Daoy (cell line): Measurements from ENCODE around the gene MICALL1.

- RAMPAGE, long total RNA, result no peak
These were observed 1.7 kb downstream of the C1QTNF6 start for GRCh38 chr22:37186096-37187061.

DNA sequence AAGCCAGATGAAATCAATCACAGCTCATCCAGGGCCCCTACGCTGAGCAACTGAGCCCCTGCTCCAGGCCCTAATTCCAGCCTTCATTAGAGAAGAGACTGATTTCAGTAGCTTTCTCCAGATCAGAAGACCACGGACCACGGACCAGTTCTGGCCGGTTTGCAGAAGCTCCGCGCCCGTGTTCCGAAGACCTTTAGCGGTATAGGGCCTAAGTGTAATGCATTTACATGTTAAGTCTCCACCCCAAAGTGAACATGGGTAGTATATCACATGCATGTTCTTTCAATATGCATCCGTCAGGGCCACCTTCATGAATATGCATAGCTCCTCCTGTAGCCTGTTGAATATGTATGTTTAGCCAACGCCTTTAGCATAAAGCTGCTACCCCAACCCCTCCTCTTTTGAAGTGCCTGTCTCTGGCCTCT is 14.9 kb upstream of the RAC2 start:
- RAMPAGE, long total RNA, result no peak

DNA sequence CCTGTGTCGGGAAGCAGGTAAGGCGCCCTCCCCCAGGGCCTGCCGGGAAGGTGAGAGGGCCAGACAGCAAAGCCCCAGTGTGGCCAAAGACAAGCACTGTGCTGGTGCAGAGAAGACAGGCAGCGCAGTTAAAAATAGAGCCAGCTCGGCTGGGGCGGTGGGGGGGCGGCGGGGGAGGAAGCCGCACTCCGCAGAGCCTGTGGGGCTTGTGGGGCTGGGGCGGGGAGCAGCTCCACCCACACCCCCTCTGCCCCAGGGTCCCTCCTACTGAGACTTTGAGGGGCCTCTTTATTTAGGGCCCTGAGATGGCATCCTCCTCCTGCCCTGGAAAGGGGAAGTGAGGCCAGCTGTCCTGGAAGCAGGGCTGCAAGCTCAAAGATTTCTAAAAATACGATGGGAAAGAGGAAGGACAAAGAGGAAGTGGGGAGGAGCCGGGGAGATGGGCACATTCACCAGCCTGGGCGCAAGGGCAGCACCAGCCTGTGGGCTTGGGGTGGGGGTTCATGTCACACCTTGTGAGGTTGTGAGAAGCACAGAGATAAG is 2.6 kb downstream of the CYTH4 start:
- RAMPAGE, long total RNA, result no peak

DNA sequence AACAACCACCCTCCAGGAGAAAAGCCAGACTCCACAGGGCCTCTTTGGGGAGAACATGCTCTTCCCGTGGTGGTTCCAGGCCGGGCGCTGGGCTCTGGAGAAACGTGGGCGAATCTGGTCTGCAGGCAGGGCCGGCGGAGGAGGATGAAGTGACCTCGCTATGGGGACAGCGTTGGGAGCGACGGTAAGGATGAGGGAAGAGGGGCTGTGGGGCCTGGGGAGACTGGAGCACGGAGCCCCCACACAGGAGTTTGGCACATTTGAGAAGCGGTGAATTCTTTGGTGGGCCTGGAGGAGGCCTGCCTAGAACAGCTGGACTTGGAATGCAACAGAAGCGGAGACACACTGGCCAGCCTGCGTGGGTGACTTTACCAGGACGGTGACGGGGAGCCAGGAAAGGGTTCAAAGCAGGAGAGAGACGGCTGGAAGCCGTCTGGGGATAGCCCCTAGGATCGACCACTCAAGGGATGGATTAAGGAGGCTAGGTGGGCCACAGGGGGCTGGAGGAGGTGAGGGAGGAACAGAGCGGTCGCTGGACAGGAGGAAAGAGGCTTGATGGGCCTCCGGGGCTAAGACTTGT is 36.6 kb downstream of the CYTH4 start:
- RAMPAGE, long total RNA, result no peak

DNA sequence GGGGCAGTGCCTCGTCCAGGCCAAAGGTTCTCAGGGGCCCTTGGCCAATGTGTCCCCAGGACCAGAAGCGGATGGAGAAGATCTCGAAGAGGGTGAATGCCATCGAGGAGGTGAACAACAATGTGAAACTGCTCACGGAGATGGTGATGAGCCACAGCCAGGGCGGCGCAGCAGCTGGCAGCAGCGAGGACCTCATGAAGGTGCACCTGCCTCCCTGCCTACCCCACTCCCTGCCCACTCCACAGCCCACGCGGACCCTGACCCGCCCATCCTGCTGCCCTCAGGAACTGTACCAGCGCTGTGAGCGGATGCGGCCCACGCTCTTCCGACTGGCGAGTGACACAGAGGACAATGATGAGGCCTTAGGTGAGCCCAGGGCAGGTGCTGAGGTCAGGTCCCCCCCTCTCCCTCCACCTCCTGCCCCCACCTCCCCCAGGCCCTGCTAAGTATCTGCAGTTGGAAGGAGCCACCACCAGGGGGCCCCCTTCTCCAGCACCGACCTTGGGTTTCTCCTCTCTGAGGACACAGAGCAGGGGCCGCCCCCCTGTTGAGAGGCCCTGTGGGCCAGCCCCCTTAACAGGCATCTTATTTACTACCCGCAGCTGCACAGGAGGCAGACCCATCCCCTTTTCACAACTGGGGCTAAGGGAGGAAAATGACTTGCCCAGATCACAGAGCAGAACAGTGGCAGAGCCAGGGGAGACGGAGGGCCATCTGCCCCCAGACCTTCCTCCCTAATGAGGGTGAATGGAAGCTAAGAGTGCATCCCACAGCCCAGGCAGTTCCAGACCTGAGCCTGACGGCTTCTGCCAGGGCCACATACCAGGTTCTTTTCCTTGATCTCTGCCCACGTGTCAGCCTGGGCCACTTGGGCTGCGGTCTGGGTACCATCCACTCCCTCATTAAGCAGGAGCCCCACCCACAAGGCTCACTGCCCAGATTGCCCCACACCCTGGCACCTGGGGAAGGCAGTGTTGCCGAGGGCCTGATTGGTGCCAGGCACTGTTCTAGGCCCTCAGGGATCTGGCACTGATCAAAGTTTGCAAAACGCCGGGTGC is 15.0 kb downstream of the GGA1 start:
- RAMPAGE, long total RNA, result no peak

DNA sequence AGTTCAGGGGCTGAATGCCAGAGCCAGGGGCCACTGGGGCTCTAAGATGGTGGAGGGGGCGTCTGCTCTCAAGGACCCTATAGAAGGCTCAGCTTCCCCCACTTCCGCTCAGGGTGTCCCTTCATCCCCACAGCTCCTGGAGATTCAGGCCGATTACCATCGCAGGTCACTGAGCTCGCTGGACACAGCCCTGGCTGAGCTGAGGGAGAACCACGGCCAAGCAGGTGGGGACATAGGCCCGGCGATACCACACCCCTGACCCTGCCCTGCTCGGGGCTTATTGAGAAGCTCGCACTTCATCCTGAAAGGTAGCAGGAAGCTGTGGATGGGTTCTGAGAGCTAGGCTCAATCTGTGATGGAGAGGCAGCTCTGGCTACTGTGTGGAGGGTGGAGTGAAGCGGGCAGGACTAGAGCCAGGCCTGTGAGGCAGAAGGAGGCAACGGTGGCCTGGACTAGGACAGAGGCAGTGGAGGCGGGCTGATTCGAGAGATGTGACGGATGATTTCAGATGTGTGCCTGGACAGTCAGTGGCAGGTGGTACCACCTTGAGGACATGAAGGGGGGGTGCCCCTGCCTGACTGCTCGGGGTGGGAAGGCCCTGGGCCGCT is 5.4 kb downstream of the SH3BP1 start:
- RAMPAGE, long total RNA, result no peak

DNA sequence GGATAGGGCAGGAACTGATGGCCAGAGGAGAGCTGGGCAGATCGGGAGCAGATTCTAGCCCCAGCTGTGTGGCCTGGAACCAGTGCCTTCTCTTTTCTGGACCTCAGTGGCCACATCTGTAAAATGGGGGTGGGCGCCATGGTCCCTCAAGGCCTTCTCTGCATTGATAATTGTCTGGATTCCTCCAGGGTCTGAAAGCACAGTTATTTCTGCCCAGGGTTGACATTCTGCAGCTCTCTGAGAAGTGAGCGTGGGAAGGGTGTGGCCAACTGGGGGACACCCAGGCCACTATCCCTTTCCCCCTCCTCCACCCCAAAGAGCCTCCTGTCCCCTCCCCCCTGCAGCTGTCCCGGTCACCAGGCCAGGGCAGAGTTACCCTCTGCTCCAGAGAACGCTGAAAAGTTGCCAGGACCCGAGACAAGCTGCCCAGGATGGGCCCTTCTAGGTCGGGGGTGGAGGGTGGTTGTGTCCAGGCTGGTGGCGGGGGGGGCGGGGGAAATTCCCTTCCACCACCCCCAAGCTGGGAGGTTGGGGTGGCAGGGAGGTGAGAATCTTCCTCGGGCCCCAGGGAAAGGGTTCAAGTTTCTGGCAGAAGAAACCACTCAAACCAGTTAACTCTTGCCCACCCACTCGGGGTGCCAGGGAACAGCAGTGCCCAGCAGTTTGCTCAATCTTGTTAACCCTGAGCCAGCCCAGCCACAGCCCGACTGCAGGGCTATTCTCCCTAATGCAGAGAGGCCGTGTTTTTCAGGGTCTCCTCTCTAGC is 491 bp downstream of the LGALS1 start:
- RAMPAGE, long total RNA, result no peak

DNA sequence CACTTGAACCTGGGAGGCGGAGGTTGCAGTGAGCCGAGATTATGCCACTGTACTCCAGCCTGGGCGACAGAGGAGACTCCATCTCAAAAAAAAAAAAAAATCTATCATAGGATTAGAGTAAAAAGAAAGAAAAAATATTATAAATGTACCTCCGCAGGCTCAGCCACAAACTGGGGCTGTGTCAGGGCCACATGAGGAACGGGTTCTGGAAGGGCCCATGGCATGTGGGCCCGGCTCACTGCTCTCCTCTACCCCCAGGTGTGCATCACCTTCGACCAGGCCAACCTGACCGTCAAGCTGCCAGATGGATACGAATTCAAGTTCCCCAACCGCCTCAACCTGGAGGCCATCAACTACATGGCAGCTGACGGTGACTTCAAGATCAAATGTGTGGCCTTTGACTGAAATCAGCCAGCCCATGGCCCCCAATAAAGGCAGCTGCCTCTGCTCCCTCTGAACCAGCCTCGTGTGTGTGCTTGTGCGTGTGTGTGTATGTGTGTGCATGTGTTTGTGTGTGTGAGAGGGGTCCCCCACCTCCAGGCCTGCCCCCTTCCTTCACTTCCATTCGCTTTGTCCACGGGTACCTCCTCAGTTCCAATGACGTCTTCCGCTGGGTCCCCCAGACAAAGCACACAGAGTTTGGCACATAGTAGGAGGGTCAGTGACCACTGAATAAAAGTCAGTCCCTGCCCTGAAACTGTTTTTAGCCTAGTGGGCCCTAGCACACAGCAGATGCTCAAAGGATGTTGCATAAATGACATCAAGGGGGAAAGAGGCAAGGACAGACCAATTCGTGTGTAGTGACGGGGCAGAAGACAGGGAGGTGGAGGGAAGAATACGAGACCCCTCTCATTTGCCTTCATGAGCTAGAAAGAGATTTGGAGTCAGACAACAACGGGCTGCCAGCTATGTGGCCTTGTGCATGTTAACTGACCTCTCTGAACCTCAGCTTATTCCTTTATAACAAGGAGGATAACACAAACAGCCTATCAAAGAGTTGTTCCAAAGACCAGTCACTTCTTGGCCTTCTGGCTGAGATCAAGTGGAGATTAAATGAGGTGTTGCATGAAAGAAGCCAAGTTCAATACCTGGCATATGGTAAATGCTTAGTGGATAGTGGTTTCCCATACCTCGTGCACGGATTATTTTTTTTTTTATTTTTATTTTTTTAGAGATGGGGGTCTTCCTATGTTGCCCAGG is 4.3 kb downstream of the LGALS1 start:
- RAMPAGE, long total RNA, result no peak

- RAMPAGE, long total RNA, result no peak
These were observed 42.4 kb downstream of the TRIOBP start for GRCh38 chr22:37739035-37739909.

GRCh38 chr22:37809075-37809509 is 1.4 kb downstream of the GCAT start:
- RAMPAGE, long total RNA, result no peak

DNA sequence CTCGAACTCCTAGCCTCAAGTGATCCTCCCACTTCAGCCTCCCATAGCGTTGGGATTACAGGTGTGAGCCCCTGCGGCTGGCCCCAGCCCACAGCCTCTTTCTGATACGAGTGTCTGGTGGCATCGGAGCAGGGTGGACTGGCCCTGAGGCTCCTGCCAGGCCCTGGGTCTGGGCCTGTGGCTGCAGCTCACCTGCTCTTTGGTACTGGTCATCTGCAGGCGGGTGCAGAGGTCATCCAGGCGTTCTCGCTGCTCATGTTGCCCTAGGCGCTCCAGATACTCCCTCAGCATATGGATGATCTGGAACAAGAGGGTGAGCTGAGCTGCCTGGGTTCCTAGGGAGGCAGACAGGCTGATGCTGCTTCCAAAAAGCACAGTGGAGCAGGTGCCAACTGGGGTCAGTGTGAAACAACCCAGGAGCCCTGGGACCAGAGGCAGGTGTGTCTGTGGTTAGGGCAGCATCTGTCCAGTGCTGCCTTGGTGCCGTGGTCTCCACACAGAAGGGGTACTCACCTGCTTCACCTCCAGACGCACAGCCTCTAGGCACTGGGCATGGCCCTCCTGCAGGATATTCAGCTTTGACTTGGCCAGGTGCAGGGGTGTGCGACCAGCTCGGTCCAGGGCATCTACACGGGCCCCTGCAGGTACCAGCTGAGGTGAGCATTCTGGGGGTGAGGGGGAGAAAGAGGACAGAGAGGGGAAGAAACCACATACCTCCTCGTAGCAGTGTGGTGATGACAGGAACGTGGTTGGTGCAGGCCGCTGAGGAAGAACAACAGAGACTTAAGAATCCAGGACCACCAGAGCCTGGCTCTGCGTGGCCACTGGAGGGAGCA is 9.5 kb downstream of the GALR3 start:
- RAMPAGE, long total RNA, result no peak

GRCh38 chr22:37849934-37850210 is 653 bp downstream of the EIF3L start:
- RAMPAGE, long total RNA, result no peak

DNA sequence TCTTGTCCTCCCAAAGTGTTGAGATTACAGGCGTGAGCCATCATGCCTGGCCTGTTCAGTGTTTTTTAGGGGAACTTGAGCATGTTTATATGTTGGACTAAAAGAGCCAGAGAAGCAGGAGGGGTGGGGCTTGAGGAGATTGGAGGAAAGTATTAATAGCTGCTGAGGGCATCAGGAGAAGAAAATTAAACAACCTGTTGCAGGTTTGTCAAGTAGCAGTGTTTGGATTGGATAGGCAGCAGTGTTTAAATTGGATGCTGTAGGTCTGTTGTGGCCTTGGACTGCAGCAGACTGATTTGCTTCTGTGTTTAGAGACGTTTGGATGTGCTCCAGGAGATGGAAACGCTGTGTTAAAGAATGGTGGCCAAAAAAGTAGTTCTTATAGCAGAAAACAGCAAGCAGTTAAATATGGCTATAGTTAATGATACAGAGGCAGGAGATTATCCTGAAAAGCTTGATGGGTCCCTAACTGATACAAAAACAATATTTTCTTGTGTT is 5.7 kb downstream of the EIF3L start:
- RAMPAGE, long total RNA, result no peak

DNA sequence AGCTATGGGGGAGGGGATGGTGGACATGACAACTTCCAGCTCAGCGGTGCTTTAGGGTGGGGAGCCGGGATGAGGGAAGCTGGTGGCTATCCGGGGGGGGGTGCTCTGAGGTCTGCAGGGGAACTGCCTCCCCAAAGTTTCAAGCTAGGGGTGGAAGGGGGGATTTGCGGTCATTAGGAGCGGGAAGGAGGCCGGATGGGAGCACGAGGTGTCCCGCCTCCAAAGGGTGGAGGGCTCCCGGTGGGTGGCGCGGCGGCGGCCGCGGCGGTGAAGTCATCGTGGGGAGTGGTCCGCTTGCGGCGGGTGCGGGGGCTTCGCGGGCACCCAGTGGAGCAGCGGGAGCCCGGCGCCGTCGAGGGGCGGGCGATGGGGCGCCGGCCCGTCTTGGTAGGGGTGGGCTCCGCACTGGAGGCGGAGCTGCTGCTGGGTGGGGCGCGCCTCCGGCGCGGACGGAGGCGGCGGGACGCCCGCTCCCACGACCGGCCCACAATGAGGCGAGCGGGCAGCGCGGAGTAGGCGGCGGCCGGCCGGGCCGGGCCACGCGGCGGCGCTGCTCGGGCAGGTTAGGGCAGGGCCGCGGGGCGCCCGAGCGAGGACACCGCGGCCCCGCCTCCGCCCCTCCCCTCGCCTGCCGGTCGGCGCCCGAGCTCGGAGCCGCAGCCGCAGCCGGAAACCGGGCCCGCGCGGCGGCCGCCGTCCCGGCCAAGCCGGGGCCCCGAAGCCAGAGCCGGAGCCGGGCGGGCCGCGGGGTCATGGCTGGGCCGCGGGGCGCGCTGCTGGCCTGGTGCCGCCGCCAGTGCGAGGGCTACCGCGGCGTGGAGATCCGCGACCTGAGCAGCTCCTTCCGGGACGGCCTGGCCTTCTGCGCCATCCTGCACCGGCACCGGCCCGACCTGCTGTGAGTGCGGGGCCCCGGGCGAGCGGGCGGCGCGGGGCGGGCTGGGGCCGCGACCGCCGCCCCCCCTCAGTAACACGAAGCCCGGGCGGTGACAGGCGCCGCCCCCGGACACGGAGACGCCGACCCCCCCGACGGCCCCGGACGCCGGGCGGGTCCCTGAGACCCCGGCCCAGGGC is at the start of gene MICALL1:
Gene MICALL1 (plus strand): TSS at position 627 of the 1,074 bp plus-strand sequence.
- RAMPAGE, long total RNA, result no peak

- RAMPAGE, long total RNA, result no peak
These were observed 23.2 kb downstream of the MICALL1 start for GRCh38 chr22:37929308-37929768.

GRCh38 chr22:37933772-37934267 is 19.6 kb downstream of the C22orf23 start:
- RAMPAGE, long total RNA, result no peak

- RAMPAGE, long total RNA, result no peak
These were observed 4.6 kb downstream of the SOX10 start for GRCh38 chr22:37979613-37980395.

DNA sequence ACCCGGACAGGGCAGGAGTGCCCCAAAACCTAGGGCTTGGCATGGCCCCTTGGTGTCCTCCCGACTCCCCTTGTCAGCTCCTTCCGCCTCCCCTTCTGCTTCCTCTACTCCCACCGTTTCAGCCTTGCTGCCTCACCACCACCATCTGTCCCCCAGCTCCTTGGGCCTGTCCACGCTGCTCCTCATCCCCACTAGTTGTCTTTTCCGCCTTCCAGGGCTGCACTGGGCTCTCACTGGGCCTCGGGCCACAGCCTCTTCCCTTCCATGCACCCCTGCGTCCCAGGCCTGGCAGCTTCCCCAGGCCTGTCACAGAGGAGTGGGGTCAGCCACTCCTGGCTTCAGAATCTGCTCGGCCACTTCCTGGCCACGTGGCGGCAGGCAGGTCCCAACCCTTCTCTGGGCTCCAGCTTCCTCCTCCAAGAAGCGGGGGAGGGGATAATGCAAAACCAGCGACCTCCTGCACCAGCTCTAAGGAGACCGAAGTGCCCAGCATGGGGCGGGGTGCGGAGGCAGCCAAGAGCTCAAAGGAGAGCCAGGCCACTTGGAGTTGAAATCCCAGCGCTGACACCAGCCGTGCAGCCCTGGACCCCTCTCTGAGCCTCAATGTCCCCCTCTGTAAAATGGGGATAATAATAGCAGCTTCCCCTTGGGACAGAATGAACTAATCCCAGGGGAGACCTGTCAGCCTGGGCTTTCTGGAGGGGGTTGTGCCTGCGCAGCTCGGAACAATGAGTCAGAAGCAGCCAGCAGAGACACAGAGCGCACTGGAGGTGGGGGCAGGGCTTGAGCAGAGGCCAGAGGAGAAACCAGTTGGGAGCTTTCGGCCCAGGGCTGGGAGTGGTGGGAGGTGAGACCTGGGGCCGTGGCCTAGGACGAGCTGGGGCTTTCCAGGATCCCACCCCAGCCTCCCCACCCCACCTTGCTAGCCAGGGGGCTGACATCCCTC is 22.9 kb upstream of the PICK1 start:
- RAMPAGE, long total RNA, result no peak

- RAMPAGE, long total RNA, result no peak
These were observed 9.9 kb upstream of the MAFF start for GRCh38 chr22:38191833-38192290.

DNA sequence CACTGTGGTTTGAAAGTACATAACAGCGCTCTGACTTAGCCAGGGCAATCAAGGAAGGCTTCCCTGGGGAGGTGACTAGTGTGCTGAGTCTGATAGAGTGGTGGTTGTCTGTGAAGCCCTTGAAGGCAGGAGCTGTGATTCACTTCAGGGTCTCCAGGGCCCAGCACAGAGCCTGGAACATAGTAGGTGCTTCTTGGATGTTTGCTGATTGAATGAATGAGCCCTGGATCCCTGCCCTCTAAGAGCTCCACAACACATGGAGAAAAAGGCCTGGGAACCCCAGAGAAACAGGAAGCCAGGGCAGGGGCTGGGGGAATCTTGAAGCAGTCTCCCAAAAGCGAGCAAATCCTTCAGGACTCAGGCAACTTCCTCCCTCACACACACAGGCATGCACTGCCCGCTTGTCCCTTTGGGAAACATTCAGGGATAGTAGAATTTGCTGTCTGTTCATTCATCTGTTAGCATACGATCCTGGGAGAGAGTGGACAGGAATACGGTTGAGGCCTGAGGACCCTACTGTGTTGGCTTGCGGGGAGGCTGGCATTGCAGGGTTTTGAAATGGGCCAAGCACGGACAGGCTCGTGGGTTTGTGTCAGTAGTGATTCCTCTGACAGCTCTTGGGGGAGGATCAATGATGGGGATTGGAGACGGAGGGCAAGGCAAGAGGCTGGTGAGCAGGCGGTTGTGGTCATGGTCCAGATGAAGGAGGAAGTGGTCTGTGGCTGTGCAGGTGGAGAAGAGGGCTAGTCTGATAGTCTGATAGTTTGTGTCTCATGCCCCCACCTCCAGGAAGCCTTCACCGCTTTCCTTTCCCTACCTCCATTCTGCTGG is 2.7 kb downstream of the MAFF start:
- RAMPAGE, long total RNA, result no peak